Ureter (tissue), 1 donor: Measurements from ENCODE around the gene CCDC6.

DNA sequence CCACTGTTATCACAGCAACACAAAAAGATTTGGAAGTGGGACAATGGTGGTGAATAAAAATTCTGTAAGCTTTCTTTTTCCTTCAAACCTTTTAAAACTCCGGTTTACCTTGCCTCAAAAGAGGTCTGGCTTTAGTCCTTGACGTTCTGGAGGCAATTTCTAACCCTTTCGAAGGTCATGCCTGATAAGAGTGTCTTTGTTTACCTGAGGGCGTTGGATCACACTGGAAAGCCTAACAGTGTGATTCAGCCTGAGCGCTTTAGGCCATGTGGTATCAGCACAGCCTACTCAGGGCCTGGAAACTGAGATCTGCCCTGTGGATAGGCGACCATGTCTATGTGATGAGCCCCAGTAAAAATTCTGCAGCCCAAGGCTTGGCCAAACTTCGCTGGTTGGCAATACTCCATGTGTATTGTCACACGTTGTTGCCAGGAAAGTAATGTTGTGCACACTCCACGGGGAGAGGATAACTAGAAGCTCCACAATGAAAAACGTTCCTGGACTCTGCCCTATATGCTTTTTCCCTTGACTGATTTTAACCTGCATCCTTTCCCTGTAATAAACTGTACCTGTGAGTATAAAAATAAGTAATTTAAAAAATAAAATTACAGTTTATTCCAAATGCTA, 10.7 kb downstream of the CCDC6 start:
- PRO-cap = no peak

- PRO-cap = no peak
Observed at GRCh38 chr10:59900086-59900724, 6.2 kb downstream of the CCDC6 start.

- PRO-cap = bidirectional peak, plus-strand start at chr10:59906696, minus-strand start at chr10:59906574
Observed at GRCh38 chr10:59906089-59907096, at the start of gene CCDC6. Gene CCDC6, minus strand, starts transcription at chr10:59906556.

GRCh38 chr10:60059331-60060107, 153.2 kb upstream of the CCDC6 start:
- PRO-cap = no peak

- PRO-cap = no peak
Observed at GRCh38 chr10:60150414-60150814, 239.3 kb downstream of the ANK3 start.

DNA sequence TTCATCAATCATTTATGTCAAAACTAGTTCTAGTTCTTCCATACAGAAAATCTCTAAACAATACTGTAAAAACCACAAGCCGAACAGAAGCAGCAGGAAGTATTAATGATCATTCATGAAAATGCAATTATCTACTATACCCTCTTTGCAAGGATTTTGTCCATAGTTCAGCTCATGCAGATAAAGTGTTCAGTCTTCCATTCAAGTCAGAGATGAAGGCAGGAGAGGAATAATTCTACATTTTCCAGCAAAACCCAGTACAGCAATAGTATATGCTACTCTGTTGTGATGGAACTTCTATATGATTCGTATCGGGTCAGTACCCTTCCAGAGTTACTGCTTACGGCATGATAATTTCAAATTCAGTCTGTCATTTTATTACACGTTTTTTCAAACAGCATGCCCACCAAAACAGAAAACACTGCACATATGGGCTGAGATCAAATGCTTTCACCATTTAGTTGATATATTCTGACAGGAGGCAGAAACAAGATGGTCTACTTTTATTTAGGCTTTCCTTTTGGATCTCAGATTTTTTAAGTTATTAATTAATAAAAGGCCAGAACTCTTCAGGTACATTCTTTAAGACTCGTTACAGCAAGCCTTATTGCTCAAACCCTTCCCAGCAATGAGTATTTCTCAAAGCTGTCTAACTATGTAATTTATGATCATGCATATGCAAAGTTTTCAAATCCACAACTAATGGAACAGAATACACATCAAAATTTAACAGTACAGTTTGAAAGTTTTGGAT, 91.3 kb downstream of the ANK3 start:
- PRO-cap = no peak

GRCh38 chr10:60384620-60385290, 4.9 kb downstream of the ANK3 start:
- PRO-cap = no peak

GRCh38 chr10:60707779-60708208, 70.5 kb upstream of the CDK1 start:
- PRO-cap = no peak

GRCh38 chr10:60942395-60943341, 1.3 kb downstream of the RHOBTB1 start:
- PRO-cap = no peak

DNA sequence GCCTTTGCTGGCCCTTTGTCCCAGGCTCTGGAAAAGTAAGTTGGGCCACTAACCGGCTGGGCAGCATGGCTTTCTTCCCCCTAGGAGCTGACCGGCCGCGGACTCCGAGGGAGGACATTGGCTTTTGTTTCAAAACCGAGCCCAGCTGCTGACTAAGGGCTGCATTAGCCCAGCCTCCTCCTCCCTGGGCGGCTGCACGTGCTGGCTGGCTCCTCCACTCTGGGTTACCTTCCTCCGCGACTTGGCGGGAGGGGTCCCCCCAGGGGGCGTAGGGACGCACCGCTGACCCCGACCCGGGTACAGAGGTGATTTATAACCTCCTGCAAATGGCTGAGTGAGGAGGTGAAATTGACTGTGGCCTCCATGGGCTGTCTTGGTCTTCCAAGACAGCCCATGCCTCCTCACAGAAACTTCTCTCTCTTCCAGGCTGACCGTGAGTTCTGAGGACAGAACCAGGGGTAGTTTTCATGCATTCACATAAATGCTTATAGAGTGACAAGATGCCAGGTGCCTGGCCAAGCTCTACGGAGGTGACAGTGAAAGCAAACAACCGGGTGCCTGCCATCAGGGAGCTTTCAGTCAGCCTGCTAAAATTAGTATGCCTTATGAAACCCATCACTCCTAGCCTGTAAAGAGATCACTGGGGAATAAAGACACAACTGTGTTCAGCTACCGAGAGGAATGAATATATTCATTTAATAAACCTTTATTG, 768 bp upstream of the RHOBTB1 start:
- PRO-cap = unidirectional peak, minus-strand start at position 126 of the sequence; unidirectional peak, minus-strand start at position 150 of the sequence

- PRO-cap = no peak
Observed at GRCh38 chr10:60978437-60978778, 34.4 kb upstream of the RHOBTB1 start.

GRCh38 chr10:61397748-61398123, 55.4 kb downstream of the TMEM26 start:
- PRO-cap = no peak

GRCh38 chr10:61455688-61456029, 2.5 kb upstream of the TMEM26 start:
- PRO-cap = no peak

- PRO-cap = no peak
Observed at GRCh38 chr10:61975162-61975626, 73.7 kb downstream of the ARID5B start.

GRCh38 chr10:61992069-61992544, 90.6 kb downstream of the ARID5B start:
- PRO-cap = no peak

DNA sequence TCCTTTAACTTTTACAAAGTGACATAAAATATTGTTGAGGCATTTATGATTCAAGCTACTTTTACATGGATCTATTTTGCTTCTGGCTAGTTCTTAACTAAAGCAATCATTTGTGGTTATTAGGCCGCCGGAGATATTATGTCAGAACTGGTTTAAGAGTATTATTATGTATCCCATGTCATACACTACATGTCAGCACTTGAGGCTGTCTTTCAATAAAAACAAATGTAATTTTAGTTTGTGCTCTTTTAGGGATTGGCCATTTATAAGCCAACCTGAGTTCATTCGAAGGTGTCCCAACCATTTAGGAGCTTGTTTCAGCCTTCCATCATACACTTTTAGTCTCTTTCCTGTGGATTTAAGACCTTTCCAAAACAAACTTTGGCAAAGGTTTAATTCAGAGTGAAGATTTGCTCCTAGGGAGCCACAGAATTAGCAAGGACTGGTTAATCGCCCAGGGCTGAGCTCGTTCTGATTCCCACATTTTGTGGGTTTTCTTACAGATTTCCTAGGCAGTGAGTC, 118.0 kb downstream of the ARID5B start:
- PRO-cap = no peak

DNA sequence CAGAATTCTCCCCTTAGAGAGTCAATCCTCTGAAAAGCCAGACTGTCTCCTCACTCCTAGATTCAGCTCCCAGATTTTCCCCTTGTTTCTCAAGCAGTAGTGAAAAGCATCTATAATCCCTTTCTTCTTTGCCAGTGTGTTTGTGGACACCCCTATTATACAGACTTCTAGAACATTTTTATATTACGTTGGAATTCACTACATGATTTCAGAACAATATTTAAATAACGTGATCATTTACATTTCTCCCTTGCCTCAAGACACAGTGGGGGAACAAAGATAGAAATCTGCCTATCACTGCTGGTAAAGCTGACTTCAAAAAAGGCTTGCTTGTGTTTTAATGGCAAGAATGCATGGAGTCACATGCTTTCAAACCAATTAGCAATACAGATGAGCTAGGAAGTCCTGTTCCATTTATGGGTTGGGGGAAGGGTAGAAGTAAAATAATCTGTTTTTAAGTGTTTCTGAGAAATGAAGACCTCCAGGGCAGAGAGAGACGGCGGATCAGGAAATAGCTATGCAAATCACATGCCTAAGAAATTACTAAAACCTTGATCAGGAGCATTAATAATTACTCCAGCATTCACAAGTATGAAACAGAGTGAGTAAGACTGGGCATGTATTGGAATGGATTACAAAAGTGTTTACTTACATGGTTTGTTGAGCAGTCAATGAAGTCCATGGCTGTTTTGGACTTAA, 141.9 kb downstream of the ARID5B start:
- PRO-cap = no peak

DNA sequence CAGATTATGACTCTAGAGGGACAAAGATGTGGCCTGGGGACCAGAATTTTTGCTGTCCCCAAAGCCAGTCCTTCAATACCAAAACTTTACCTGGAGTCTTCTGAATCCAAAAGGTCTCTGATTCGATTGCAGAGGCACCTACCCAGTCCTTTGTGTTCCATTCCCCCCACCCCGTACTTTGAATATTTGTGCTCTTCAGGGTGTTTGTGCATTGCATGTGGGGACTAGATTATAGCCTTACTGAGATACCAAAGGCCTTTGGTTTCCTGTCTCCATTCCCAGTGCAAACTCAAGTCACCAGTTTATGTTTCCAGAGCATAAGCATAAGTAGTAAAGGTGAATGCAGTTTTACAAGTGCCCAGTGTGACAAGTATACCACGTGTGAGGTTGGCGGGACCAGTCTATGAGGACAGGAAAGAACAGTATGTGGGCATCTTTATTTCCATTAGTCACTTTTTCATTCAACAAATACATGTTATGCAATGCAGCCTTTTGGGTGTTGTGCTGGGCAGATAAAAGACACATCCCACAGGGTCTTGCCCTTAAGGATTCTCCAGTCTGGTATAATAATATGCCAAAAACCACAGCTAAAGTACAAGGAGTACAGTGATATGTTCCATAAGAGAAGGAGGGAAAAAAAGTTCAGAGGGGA, 146.4 kb downstream of the ARID5B start:
- PRO-cap = no peak

DNA sequence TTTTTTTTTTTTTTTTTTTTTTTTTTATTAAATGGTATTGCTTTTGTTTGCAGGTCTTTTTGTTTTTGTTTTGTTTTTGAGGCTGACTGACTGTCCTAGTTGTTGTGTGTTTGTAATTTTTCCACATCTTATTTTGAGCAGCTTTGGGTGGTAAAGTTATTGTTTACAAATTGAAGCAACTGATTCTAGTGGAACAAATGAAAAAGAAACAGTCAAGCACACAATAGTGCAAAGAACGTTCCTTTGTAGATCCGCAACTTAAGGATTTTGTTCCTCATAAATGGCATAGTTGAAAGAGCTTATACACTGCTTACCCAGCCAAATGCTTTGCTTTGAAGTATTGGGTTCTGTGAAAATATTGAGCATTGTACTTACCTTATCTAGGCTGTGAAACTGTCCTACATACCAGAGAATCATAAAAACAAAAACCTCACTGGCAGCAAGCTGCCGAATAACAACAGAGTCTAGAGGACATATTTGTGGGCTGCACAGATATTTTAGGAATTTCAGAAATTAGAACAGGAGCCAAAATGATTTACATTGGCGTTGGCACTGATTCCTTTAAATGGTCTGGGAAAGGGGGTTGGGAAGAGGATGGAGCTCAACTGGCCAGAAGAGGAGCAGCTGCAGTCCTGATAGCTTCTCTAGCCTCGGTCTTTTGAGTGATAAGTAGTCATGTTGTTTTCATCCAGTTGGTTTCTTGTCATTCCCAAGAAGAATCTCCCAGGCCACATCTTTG, 174.8 kb downstream of the RTKN2 start:
- PRO-cap = no peak

DNA sequence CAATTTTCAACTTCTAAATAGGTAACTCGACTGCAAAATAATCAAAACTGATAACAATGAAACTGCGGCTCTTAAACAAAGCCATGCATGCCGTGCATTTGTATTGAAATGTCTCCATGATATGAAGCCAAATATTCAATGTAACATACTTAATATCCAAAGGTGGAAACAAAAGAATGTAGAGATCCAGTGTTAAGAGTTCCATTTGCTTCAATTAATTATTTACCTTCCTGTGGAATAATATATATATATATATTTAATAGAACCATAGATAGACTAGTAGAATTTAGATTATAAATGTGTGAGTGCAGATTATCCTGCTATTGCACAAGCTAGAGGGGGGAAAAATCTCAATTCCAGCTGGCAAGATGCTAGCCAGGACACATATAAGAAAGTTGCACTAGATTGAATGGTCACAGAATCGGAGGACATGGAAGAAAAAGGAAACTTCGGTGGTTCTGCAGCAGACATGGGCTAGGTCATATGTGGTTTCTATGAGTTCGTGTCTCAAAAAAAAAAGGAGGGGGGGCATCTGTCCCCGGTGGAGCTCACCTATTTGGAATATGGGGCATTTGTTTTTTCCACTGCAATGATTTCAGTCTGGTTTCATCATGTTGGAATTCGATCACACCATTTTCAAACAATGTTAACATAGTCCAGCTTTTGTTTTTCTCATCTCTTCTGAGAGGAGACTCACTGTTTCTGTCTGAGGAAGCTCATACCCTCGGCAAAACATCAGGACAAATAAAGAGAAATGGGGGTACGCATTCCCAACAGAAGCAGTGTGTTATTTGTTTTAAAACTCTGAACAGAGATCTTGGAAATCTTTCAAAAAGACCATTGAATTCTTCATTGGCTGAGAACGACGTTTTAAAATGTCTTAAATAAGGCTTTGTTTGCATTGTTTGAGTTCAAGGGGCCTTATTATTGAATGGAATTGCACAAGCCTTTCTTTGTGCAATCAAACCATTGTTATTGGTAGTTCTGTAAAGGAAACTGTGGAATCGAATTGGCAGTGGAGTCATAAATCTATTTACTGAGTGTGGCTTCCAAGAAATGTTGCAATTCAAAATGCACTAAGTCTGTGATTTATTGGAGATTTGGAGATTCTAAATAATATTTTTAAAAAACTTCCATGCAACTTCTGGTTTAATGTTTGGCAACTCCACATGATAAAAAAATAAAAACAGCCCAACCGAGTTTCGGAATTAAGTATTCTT, 173.4 kb downstream of the RTKN2 start:
- PRO-cap = no peak